Neutrophil (primary cell): ENCODE measurements around a stretch of chr19.

GRCh38 chr19:13058835-13059382 lies 43.7 kb downstream of the LYL1 start:
- PRO-cap: no peak

GRCh38 chr19:13064116-13064624 lies 38.5 kb downstream of the LYL1 start:
- PRO-cap: no peak

DNA sequence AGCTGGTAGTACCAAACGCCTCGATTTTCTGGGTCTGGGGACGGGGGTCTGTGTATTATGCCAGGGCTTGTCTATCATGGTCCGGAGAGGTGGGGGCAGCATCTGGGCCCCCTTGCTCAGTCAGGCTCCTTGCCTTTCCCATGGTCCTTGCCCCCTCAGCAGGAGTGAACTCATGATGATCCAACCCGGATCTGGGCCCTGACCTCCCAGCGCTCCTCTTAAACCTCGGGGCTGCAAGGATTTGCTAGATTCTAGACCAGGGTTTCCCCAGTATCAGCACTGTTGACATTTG lies 20.7 kb downstream of the LYL1 start:
- PRO-cap: no peak

DNA sequence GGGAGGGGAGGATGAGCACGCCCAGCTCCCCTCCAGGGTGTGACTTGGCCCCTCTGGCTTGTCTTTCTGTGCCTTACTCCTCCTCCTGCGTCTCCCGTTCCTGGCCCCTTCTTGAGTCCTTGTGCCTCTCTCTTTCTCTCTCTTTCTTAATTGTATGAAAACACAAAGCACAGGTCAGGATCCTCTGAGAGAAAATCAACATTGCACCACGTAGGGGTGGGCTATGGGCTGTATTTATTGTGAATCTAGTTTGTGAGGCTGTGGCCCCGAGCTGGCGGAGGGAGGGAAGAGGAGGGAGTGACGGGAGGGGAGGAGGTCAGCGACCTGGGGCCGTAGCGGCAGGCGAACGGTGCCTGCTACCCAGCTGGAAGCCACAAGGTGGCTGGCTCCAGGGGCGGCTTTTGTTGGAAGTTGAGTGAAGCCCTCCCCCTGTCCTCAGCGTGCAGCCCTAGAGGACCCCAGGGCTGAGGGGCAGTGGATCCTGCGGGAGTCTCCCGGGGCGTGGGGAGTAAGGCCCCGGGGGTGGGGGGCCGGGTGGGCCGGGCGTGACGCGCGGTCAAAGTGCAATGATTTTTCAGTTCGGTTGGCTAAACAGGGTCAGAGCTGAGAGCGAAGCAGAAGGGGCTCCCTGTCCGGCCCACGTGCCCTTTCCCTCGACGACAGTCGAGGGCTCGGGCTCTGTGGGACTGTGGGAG lies 6.4 kb downstream of the LYL1 start:
- PRO-cap: no peak

DNA sequence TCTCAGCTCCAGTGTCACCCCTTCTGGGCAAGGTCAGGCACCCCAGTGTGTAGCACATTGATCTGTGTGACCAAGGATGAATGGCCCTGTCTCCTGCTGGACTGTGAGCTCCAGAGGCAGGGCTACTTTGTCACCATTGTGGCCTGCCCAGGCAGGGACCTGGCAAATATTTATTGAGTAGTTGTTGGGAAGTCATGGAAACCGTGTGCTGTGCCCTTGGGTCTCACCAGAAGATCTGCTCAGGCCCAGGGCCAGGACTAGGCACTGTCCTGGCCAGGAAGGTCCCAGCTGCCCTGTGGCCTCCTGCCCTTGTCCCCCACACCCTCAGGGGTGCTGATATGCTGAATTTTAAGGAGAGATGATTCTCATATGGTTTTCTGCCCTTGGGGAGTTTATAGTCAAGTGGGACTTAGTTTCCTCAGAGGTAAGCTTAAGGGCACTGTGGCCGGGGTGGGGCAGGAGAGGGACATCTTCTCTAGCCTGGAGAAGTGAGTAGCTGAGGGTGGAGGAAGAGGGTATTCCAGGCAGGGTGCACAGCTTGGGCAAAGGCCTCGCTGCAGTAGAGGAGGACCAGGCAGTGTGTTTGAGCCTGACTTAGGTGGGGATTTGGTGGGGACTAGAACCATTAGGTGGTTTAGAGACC lies 10.7 kb downstream of the NACC1 start:
- PRO-cap: no peak

- PRO-cap: no peak
These were observed 14.4 kb downstream of the NACC1 start for GRCh38 chr19:13132478-13132790.

- PRO-cap: no peak
These were observed 9.6 kb downstream of the STX10 start for GRCh38 chr19:13140509-13141008.

DNA sequence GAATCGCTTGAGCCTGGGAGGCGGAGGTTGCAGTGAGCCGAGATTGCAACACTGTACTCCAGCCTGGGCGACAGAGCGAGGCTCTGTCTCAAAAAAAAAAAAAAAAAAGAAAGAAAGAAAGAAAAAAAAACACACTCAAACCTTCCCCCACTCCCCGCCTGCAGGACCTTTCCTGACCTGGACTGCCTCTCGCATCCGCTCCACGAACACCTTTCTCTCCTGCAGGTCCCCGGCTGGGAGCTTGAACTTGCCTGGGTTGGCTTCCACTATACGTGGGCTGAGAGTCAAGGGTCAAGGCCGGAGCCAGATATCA lies 897 bp downstream of the STX10 start:
- PRO-cap: no peak

DNA sequence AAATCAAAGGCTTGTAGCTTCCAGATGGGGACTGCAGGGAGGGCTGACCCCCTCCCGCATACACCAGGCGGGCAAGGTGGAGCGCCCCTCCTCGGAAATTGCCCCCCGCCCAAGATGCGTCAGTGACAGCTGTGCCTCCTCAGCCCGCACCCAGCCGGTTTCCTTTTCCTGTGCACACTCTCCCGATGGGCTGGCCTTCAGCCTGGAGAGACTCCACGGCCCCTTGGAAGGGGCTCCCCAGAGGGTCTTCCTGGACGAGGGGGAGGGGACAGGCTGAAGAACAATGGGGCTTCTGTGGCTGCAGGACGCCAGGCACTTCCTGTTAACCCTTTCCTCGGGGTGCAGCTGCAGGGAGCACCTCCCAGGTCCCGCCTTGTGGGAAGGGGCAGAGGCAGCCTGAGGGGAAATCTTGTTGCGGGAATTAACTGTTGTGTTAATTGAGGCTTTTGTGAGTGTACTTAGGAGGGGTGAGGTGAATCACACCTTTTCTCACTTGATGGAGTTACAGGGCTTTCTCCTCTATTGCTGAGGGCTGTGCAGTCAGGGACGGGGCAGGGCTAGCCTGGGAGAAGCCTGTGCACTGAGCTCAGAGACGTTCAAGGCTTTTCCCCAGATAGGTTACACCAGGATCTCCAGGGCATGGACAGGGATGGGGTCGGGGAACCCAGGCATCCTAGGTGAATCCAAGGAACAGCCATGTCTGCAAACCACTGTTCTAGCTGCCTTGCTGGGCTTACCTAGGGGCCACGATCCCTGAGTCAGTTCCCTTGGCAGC lies 14.3 kb downstream of the IER2 start:
- PRO-cap: no peak

GRCh38 chr19:13623696-13624877 lies 117.8 kb upstream of the CACNA1A start:
- PRO-cap: no peak

GRCh38 chr19:13784960-13785411 lies 10.3 kb upstream of the ZSWIM4 start:
- PRO-cap: no peak

DNA sequence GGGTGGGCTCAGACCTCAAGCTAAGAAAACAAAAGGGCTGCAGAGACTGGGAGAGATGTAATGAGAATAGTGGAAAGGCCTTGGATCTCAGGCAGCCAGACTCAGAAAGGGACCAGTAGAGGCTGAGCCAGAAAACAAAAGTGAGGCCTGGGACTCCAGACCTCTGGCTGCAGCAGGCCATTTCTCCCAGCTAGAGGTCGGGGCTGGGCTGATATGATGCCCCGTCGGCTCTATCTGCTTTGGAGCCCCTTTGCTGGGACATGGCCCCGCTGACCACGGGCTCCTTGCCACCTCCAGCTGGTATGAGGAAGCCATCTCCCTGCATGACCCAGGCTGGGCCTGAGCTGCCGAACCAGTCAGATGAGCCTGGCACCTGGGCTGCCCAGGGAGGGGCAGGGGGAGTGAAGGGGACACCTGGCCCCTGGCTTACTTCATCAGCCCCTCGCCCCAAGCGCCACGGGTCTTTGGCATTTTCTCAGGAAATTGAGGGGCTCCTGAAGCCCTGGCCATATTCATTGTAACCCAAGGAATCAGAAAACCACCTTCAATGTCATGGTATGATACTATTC lies 7.7 kb downstream of the ZSWIM4 start:
- PRO-cap: no peak

GRCh38 chr19:13813154-13813632 lies 17.9 kb downstream of the ZSWIM4 start:
- PRO-cap: no peak

GRCh38 chr19:13817025-13817469 lies 21.8 kb downstream of the ZSWIM4 start:
- PRO-cap: no peak

DNA sequence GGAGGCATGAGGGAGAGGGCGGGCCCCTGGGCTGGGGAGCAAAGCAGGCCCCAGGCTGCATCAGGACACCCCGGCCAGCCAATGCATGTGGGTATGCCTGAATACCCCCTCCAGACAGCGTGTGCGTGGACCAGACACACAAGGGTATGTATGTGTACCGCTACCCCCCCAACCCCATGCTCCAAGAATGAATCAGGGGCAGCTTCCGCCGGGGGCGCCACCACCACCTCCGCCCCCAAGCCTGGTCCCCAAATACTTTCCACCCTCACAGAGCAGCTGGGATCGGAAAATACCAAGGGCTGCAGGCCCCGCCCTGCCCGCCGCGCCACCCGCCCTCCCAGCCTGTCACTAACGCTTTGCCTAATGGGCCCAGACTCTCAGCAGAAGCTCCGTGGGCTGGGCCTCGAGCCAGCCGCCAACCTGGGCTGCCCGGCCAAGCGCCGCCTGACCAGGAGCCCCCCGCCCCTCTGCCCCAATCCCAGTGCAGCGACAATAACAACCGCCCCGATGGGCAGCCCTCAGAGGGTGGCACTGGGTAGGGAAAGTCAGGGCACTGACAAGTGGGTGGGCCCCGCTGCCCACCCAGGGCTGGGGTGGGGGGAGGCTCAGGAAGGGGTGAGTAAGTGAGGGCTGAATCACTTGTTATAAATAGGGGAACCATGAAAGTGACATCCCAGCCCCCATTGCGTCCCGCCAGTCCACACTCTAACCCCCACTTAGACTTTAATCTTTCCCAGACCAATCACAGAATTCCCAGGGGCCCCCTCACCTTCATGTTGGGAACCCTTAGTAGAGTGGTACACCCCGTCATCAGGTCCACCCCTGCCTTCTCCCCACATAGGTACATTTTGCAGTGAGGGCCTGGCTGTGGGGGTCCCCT lies 37.2 kb upstream of the NANOS3 start:
- PRO-cap: bidirectional peak, plus-strand start at position 383 of the sequence, minus-strand start at position 254 of the sequence; bidirectional peak, plus-strand start at position 521 of the sequence, minus-strand start at position 469 of the sequence; bidirectional peak, plus-strand start at position 676 of the sequence, minus-strand start at position 688 of the sequence

GRCh38 chr19:13845706-13846189 lies 31.2 kb upstream of the NANOS3 start:
- PRO-cap: no peak

DNA sequence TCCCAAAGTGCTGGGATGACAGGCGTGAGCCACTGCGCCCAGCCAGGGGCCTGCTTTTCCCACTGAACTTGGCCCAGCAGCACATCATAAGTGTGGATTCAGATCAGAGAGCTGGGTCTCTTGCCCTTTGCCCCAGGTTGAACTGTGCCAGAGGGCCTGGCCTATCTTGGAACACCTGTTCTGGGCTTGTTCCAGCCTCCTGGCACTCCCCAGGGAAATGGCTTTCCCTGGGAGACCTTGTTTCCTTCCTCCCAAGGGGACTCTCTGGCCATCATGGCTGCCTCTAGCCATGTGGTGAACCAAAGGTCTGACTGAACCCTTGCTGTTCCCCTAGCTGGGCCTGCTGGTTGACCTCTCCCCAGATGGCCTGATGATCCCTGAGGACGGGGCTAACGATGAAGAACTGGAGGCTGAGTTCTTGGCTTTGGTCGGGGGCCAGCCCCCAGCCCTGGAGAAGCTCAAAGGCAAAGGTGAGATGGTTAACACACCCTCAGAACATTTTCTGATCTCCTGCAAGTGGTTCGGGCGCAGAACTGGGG lies 3.6 kb downstream of the CC2D1A start:
- PRO-cap: no peak

GRCh38 chr19:13934640-13935525 lies 3.3 kb downstream of the PODNL1 start:
- PRO-cap: no peak

DNA sequence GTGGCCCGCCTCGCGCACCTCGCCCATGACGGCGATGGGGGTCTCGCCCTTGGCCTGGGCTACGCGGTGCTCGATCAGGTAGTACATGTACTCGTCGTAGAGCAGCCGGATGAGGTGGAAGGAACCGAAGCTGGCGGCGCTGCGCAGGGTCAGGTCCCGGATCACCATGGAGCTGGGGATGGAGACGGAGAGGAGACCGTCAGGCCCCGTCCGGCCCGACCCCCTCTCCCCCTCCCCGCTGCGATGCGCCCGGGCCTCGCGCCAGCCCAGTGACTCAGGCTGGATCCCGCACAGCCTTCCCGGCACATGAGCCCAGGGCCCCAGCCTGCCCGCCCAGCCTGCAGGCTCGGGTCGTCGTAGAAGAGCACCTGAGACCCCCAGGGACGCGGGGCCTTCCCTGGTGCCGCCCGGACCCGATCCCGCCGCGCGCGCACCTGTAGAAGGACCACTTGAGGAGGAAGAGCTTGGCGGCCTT lies 10.8 kb downstream of the DCAF15 start:
- PRO-cap: no peak

- PRO-cap: unidirectional peak, plus-strand start at chr19:14005866
These were observed 627 bp downstream of the RFX1 start for GRCh38 chr19:14005436-14005949.